RPMI7951 (cell line): ENCODE measurements around the gene TIGD2.

- RAMPAGE, long total RNA = no peak
Observed at GRCh38 chr4:88835063-88835515, 137.5 kb upstream of the NAP1L5 start.

GRCh38 chr4:88843062-88843396 is 145.4 kb upstream of the NAP1L5 start:
- RAMPAGE, long total RNA = no peak

DNA sequence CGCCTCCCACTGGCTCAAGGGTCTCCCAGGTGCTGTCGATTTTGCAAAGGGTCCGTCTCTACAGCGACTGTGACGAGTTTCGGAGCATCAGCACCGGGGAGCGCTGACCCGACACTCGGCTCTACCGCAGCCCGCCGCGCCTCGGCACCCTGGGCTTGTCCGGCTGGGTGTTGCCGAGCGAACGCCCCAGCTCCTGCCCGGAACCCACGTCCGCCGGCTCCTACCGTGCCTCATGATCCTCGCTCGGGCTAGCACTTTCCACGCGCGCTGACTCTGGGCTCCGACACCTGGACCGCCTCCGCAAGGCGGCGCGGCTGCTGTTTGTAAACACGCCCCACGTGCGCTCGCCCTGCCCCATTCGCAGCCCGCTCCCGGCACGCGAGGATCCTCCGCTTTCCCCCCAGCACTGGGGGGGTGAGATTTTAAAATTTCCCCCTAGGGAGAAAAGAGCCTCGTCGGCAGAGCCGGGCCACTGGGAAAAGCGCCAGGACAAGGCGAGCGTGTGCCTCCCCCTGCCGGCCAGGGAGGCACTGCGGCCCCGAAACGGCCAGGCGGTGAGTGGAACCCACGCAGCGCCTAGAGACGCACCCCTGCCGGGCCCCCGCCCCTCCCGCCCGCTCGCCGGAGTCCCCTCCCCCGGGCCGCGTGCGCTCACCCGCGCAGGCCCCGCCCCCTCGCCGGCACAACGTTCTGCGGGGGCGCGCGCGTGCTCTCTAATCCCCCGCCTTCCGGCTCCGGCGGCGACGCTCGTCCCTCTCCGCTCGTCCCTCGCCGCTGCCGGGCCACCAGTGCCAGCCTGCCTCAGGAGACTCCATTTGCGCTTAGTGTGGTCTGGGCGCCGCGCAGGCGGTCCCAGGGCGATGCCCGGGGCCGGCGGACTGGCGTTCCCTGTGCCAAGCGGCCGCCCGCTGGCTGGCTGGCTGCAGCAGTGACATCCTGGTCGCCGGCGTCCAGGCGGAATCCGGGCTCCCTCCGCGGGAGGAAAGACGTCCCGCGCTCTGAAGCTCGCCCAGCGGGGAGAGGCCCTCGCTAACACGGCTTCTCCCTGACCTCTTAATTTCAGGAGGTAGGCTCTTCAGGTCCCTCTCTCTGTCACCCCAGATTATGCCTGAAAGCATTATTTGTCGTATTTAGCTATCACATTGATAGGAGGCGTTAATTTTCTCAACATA is at the start of gene TIGD2:
Gene TIGD2, plus strand, starts transcription at position 716 of the 1,172 bp plus-strand sequence.
- RAMPAGE, long total RNA = no peak

- RAMPAGE, long total RNA = no peak
Observed at GRCh38 chr4:89157496-89158197, 46.3 kb downstream of the TIGD2 start.

- RAMPAGE, long total RNA = no peak
Observed at GRCh38 chr4:89297532-89298697, 9.7 kb downstream of the GPRIN3 start.

DNA sequence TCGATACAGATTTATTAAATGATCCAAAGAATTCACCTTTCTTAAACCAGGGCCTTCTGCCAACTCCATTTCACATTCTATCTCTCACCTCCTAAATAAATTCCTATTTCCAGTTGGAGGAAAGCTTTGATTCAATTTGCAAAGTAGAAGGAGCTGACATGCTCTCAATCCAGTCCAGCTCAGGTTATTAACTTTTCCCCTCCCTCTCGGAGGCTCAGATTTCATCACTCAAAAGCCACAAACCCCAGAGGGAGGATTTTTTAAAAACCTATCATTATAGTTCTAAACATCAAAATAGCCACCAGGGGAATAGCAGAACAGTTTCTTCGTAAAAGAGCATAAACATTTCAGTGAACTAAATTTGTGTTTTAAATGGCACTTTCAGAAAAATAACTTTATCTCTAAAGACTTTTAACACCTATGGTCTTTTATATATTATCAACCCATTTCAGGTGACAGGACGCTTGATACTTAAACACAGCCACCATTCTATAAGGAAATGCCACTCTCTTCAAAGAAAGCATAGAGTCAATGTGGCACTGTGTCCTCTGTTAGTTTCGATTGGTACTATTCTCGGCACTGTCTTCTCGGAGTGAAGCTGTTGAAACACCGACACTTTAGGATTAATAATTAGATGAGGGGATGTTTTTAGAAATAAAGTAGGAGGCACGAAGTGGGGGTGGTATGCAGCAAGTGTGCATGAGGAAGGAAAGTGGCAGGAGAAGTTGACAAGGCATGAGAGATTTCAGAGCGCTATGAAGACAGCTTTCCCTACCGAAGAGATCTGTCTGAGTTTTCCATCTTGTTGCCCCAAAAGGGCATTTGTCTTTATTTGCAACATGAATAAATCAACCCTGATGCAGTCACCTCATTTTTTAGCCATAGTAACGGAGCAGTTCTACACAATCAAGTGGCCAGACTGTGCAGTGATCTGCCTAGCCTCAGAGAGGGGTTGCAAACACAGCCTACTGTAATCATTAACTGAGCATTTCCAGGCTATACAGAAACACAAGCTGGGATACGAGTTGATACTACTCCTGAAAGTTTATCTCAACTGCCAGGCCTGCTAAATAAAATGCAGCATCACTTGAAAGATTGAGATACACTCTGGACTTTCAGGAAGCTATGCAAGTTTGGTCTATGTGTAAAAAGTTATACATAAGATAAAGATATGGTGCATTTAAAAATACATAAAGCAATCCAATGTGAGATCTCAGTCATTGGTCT is 8.5 kb downstream of the GPRIN3 start:
- RAMPAGE, long total RNA = no peak

DNA sequence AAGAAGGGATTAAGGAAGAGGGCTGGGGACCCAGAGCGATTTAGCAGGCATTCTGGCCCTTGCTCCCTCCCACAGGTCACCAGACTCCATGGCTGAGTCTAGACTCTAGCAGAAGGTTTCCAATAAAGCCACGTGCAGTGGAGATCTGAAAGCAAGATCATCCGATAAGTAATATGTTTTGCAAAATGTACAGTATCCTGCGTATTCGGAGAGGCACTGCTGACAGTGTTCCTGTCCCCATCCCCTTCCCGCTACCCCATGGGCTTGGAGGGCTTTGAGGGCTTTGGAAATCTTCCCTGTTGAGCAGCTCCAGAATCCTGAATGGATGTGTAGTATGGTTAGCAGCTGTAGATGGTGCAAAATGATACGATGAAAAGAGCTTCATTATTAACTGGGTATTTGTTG is 608 bp upstream of the GPRIN3 start:
- RAMPAGE, long total RNA = no peak

GRCh38 chr4:89331551-89332157 is 24.1 kb upstream of the GPRIN3 start:
- RAMPAGE, long total RNA = no peak

- RAMPAGE, long total RNA = no peak
Observed at GRCh38 chr4:89407396-89407621, 99.7 kb upstream of the GPRIN3 start.

GRCh38 chr4:89681042-89681699 is 155.8 kb downstream of the SNCA start:
- RAMPAGE, long total RNA = no peak

DNA sequence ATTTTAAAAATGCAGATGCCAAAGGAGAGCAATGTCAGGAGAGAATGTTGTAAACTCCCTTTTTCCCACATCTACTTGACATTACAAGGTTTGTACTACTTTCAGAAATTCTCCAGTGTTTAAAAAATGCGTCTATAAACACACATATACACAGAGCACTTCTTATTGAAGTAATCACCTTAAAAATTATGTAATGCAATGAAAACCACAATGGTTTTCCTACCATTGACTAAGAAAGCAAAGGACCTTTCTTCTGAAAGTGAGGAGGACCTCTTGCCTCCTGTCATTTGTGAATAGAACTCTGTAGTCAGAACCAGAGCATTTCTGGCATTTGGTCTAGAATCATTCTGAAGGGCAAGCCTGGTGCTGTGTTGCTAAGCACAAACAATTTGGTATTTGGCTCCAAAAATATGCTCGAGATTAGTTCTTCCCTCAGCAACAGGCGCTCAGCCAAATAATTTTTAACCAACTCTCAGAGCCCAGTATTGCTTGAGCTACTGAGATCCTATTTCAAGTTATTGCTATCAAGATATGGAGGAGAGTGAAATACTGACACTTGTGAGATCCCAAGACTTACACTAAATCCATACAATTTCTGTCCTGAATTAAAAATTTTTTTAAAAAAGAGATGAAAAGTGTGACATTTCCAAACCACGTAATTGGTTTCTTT is 71.0 kb downstream of the SNCA start:
- RAMPAGE, long total RNA = no peak

DNA sequence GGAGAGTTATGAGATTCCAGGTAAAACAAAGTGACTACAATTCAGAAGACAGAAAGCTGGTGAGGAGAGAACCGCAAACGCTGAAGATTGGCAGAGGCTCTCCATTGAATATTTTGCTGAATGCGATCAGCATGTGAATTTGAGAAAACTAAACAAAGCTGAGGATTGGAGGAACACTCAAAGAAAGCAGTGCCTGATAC is 407.3 kb upstream of the GRID2 start:
- RAMPAGE, long total RNA = no peak

DNA sequence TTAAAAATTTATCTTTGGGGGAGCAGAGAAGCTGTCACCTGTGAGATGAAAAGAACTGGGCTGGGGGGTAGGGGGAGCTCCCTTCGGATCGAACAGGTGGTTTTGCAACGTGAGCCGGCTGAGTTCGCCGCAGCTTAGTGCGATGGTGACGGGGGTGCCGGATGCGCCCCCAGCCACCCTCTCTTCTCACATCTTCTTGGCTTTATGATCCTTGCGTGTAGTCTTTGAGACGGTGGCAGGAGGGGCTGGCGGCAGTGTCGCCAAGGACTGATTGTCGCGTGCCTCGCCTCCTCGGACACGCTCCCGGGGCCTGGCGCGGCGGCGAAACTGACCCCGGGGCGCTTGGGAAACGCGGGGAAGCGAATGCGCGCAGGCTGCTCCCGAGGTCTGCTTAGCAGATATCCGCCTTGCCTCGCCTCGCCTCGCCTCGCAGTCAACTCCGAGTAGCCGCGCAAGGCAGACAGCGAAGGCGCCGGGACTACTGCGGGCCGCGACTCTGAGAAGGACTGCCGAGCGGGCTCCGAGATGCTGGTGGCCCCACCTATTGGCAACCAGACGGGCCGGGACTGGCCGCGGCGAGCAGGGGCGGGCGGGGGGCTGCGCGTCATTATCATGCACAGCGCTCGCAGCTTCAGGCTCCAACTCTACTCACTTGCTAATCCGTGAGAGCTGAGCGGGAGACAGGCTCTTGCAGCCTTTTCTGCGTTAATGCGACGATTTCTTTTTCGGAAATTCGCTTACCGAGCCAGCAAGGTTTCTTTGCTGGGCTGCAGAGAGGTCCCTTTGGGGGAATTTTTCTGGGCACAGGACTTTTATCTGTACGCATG is 1.6 kb downstream of the GRID2 start:
- RAMPAGE, long total RNA = no peak

GRCh38 chr4:93842391-93843227 is 14.1 kb downstream of the ATOH1 start:
- RAMPAGE, long total RNA = no peak

GRCh38 chr4:93876668-93877138 is 48.1 kb downstream of the ATOH1 start:
- RAMPAGE, long total RNA = no peak

DNA sequence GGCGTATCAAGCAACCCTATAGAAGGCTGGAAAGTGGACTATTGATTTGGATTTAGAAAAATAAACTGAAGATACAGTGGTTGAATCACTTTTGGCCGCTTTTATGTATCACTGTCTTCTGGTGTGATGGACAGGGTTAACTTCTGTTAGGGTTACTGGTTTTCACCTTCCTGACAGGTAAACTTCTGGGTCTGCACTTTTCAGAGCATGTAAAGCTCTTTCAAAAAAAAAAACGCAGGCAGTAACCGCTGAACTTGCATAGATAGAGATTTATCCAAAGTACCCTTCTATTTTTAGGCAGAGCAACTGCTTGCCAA is 488 bp upstream of the PDLIM5 start:
- RAMPAGE, long total RNA = no peak

DNA sequence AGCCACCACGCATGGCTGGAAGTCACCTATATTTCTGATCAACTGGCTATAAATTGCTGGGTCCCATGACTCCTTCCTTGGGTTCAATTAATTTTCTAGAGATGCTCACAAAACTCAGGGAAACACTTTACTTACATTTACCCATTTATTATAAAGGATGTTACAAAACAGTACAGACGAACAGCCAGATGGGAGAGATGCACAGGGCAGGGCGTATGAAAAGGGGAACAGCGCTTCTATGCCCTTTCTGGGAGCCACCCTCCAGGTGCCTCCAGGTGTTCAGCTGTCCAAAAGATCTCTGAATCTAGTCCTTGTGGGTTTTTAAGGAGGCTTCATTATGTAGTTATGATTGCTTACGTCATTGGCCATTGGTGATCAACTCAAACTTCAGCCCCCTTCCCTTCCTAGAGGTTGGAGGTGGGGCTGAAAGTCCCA is 53.8 kb downstream of the PDLIM5 start:
- RAMPAGE, long total RNA = no peak

- RAMPAGE, long total RNA = no peak
Observed at GRCh38 chr4:94654017-94654886, 103.5 kb upstream of the BMPR1B start.

DNA sequence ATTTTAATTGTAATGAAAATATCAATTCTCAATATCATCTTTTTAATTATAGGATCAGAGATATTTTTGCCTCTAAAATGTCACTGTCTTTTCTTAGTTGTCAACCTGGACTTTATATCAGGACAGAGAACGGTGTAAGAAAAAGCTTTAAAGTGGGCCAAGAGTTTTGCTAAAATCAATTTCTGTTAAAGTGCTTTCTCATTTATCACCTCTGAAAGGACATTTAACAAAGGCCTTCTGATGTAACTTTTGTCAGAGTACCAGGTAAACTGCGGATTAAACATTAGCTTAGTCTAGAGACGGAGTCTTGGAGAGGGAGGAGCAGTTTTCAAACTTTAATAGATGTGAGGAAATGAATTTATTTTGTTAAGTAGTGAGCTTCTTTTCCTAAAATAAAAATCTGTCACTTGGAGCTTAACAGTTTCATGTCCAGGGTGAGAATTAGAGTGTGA is 33.8 kb upstream of the BMPR1B start:
- RAMPAGE, long total RNA = no peak

DNA sequence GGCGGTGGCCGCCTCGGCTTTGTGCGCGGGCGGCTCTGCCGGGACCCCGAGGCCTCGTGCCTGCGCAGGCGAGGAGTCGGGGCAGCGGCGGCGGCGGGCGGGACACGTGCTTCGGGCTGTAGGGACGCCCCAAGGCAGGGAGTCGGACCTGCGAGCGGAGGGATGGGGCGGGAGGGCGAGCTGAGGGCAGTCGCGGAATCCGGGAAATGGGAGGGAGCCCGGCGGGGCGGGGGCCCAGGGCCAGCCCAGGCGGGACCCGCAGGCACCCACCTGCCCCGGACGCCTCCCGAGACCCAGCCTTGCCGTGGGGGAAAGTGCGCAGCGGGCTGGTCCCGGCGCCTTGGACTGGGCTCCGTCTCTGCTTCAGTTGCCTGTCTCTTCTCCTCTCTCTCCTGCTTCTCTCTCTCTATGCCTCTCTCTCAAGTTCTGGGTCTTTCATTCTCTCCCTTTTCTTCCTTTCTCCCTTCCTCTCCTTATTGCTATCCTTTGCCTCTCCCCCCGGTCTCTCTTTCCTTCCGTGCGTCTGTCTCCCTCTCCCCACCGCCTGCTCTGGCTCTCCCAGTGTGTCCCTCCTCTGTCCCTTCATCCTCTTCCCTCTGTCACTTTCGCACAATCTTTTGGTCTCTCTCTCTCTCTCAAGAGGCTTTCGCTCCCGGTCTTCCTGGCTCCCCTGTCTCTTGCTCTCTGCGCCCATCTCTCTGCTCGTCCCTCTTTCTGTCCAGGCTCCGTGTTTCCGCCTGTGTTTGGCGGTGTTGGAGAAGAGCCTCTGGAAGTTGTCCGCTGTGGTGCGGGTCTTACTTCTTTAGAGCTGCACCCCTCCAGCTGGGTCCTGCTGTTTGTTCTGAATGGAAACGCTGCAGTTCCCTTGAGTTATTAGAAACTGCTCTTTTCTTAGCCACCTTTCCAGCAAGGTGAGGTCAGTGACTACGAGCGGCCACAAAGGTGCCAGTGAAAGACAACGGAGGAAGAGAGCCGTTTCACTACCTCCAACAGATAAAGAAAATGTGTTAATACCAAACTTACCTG is 862 bp downstream of the BMPR1B start:
- RAMPAGE, long total RNA = no peak